ENCODE data around the gene ZIC2.

DNA sequence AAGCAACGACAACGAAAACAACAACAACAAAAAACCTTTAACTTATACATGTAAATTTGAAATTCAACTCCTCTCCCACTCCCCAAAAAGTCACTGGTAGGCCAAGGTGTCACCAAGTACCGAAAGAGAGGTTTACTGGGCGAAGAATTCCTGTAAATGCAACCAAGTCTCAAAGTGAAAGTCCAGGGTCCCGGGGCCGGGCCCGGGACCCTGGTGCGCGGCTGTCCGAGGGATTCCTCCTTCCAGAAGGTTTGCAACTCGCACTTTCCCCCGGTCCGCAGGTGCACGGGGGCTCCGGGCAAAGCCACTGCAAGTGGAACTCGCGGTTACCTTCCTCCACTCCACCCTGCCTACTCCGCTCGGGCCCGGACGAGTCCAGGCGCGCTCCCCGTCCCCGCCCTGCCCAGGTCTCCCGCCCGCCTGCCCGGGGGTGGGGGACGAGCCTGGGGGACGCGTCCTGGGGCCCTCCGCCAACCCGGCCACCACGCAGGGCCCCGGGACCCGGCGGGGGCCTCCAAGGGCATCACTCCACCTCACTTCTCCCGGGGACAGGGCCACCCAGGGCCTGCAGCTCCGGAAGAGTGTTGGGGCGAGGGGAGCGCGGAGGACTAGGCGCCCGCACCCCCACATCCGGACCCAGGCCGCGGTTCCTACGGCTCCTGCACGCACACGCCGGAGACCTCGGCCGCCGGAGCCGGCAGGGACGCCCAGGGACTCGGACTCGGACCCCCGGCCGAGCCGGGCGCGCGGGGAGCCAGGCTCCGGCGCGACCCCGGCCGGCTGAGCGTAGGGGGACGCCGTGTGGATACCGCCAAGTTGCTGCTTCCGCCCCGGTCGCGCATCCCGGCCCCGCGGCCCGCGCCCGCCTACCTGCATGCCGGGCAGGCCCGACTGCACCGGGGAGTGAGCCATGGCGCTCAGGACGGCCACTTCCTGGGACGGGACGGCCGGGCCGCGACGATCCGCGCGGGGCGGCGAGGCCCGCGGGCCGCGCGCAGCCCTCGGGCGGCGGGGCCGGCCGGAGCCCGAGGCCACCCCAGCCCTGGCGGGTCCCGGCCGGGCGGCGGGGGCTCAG, 695 bp downstream of the STK24 start:
- RRBS = under 1% methylated on average over 60 of the region's 115 CpGs

- RRBS = 1% methylated on average over 38 of the region's 80 CpGs
These were observed 657 bp upstream of the STK24 start for GRCh38 chr13:98577179-98578349.

- RRBS = no CpG with 5 or more reads among the region's 11 CpGs
These were observed 81.2 kb upstream of the STK24 start for GRCh38 chr13:98658025-98658535.

DNA sequence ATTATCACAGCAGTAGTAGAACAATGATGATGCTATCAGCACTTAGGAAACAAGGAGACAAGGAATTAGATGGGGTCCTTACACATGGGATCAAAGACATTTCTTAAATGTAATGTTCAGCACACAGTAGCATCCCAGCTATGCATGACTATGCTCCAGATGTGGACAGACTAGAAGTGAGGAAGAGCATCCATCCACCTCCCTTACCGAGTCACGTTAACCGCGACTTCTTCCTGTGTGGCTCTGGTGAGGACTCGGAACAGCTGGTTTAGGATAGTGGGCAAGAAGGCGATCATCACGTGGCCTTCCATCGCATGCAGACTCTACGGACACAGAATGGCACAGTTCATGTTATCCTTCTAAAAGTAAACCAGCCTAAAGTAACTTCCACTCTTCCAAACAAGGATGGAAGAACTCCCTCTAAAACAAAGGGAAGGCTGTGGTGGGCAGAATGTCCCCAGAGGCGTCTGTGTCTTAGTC, 96.1 kb downstream of the DOCK9 start:
- RRBS = no CpG with 5 or more reads among the region's 10 CpGs

GRCh38 chr13:98988279-98988687, 10.4 kb upstream of the DOCK9 start:
- RRBS = no CpG with 5 or more reads among the region's 5 CpGs

GRCh38 chr13:99199603-99200030, 1.0 kb upstream of the UBAC2 start:
- RRBS = no CpG with 5 or more reads among the region's 4 CpGs

DNA sequence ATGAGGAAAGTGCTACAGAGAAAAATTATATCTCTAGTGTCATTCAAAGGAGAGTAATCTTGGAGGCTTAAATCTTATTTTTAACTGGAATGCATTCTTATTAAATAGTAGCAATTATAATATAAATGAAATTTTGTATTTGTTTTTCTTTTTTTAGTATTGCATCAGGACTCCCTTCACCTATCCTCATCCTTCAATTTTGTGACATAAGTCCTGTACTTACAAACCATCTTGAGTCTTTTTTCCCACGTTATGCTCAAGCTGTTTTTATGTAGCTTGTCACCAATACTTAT, 994 bp downstream of the GPR18 start:
- RRBS = no CpG with 5 or more reads among the region's 1 CpG

GRCh38 chr13:99277543-99278222, 19.5 kb upstream of the GPR18 start:
- RRBS = no CpG with 5 or more reads among the region's 5 CpGs

- RRBS = no CpG with 5 or more reads among the region's 10 CpGs
These were observed 23.5 kb upstream of the GPR18 start for GRCh38 chr13:99281296-99282404.

- RRBS = no CpG with 5 or more reads among the region's 20 CpGs
These were observed 3.1 kb downstream of the GPR183 start for GRCh38 chr13:99303589-99304965.

DNA sequence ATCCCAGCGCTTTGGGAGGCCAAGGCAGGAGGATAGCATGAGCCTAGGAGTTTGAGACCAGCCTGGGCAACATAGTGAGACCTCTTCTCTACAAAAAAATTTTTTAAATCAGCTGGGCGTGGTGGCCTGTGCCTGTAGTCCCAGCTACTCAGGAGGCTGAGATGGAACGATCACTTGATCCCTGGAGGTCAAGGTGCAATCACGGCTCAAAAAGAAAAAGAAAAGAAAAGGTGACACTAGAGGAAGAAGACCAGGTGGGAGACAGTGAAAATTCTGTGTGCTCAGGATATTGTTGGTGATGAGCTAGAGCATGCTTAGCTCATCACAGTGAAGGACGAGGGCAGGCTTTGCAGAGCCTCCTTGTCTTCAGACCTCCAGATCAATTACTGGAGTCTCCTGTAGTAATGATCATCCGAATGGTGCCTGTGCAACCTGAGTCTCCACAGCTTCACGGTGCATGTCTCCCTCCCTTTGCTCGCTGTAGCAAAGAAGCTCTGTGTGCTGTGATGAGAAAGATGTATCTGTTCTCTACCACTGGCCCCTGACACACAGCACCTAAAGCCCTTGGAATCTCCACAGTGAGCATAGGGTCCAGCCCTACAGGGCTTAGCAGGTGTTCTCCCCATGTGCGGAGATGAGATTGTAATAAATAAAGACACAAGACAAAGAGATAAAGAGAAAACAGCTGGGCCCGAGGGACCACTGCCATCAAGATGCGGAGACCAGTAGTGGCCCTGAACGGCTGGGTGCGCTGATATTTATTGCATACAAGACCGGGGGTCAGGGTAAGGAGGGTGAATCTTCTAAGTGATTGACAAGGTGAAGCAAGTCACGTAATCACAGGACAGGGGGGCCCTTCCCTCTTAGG, 41.8 kb upstream of the GPR183 start:
- RRBS = no CpG with 5 or more reads among the region's 15 CpGs

DNA sequence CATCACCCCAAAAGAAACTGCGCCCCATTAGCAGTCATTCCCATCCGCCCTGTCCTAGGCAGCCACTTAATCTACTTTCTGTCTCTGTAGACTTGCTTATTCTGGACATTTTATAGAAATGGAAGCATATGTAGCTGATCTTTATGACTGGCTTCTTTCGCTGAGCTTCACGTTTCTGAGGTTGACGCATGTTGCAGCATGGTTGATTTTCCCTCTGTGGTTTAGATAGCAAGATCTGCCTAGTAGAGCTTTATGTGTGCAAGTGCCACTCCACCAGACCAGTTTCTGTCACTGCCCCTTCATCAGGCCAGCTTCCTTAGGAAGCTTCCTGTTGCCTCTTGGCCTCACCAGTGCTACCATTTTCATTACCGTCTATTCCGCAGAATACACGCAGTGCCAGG, 45.1 kb upstream of the GPR183 start:
- RRBS = no CpG with 5 or more reads among the region's 8 CpGs

DNA sequence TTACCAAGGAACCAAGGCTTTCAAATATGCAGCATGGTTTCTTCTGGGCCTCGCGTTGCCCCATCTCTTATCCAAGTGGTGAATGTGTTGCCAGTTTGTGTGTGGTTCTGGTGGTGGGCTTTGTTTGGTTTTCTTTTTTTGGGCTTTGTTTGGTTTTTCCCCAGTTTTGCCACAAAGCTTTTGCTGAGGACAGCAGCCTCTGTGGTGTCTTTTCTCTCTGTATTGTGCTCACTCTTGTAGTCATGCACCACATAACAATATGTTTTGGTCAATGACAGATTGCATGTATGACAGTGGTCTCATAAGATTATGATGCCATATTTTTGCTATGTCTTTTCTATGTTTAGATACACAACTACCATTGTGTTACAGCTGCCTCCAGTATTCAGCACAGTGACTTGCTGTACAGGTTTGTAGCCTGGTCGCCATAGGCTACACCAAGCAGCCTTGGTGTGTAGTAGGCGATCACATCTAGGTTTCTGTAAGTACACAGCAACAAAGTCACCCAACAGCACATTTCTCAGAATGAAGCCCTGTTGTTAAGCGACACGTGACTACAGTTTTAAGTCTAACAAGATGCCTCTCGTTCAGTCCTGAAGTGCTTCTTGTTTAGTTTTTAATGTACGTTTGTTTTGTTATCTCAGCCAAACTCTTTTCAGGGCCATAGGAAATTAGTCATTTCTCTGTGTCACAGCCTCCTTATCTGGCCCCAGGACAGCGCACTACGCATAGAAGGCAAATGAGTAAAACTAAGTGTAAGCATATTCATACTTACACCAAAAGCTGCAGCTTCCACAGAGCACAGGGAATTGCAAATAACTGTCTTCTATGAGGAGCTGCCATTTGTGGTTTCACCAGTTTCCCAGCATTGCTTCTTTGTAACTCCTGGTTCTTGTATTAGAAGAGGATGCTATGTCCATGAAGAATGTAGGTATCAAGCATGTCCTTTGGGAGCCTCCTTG, 49.9 kb upstream of the GPR183 start:
- RRBS = no CpG with 5 or more reads among the region's 10 CpGs

- RRBS = no CpG with 5 or more reads among the region's 6 CpGs
These were observed 96.5 kb upstream of the GPR183 start for GRCh38 chr13:99403740-99404100.

- RRBS = 47% methylated on average over 1 of the region's 25 CpGs
These were observed 84.2 kb upstream of the TM9SF2 start for GRCh38 chr13:99416820-99417725.

- RRBS = 95% methylated on average over 17 of the region's 49 CpGs
These were observed 14.6 kb downstream of the ZIC5 start for GRCh38 chr13:99956817-99957545.

- RRBS = under 1% methylated on average over 20 of the region's 50 CpGs
These were observed at the start of gene ZIC2 for GRCh38 chr13:99981683-99982068. TSS of gene ZIC2 (plus strand) at chr13:99981784.

GRCh38 chr13:99986631-99987318, 5.2 kb downstream of the ZIC2 start:
- RRBS = no CpG with 5 or more reads among the region's 9 CpGs

- RRBS = no CpG with 5 or more reads among the region's 3 CpGs
These were observed 23.3 kb downstream of the PCCA start for GRCh38 chr13:100112184-100112594.

GRCh38 chr13:100154711-100155535, 66.0 kb downstream of the PCCA start:
- RRBS = no CpG with 5 or more reads among the region's 6 CpGs